Epithelial cell of esophagus (primary cell): ENCODE results near the gene TPCN2.

- RRBS: no CpG with 5 or more reads among the region's 10 CpGs
Observed at GRCh38 chr11:68259109-68259607, 12.6 kb downstream of the C11orf24 start.

- RRBS: 25% methylated on average over 2 of the region's 12 CpGs
Observed at GRCh38 chr11:68321234-68321725, 8.9 kb downstream of the LRP5 start.

GRCh38 chr11:68321726-68322121, 9.3 kb downstream of the LRP5 start:
- RRBS: no CpG with 5 or more reads among the region's 7 CpGs

DNA sequence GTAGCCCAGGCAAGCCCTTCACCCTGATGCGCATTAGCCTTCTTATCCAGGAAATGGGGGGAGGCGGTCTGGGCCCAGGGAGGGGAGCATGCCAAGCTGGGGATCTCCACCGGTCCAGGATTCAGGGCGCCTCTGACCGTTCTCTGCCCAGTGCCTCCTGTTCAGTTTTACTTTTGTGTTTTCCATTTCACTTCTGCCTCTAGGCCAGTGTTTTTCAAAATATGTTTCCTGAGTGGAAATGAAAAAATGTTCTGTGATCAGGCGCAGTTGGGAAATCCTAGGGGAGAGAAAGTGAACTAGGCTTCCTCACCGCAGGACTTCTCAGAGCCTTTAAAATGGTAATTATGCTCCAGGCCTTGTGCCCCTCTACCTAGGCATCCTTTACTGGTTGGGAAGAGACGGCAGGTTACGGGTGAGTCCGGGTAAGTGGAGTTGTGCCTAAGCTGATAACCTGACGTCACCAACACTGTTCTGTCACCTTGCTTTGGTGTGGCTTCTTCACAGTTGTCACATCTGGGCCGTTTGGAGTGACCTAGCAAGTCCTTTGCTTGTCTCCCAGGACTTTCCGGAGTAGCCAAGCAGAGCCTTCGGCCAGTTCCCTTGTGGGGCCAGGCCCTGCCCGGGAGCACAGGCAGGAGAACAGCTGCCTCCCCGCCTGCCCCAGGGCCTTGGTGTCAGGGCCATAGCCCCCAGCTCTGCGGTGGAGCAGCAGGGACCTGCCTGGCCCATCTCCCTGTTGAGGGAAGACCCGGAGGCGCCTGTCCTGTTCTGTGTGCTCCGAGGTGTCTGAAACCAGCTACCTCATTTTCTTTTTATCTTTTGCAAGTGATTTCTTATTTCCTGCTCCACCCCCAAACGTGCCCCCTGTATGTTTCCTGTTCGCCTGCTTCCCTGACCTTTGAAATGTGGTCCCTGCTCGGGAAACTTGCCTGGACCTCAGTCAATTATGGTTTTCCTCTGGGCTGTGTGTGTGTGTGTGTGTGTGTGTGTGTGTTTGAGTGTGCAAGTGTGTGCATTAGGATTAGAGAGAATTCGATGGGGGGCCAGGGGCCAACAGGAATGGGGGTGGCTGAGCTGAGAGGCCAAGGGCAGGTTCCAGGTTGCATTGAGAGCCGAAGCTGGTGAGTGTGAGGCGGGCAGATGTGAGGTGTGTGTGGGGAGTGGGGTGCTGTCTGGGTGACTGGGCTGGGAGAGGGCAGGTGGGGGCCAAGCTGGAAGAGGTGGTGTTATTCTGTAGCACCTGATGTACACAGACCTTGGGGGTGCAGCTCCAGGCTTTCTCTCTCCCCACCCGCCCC, 18.8 kb downstream of the LRP5 start:
- RRBS: 40% methylated on average over 3 of the region's 27 CpGs

GRCh38 chr11:68345944-68346496, 33.6 kb downstream of the LRP5 start:
- RRBS: no CpG with 5 or more reads among the region's 10 CpGs

- RRBS: 97% methylated on average over 3 of the region's 21 CpGs
Observed at GRCh38 chr11:68403356-68403827, 57.2 kb upstream of the PPP6R3 start.

GRCh38 chr11:68406190-68406881, 54.2 kb upstream of the PPP6R3 start:
- RRBS: no CpG with 5 or more reads among the region's 25 CpGs

DNA sequence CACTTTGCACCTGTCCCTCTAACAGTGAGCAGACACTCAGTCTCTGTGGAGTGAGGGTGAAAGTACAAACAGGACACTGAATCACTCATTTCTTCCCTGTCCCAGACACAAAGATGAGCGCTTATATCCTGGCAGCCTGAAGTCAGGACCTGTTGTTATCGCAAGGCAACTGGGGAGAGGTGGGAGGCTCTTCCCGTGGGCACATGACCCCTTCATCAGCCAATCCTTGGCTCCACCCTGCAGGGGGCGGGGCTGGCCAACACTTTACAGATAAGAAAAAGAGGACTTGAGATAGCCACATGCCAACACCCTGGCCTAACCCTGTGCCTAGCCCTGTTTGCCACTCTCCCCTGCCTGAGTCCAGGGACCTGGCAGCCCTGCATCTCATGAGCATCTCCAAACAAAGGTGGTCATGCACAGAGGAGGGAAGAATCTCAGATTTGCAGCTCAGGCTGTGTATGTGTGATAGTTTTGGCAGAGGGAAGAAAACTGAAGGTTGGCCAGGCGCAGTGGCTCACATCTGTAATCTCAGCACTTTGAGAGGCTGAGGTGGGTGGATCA, 29.6 kb upstream of the TESMIN start:
- RRBS: no CpG with 5 or more reads among the region's 5 CpGs

DNA sequence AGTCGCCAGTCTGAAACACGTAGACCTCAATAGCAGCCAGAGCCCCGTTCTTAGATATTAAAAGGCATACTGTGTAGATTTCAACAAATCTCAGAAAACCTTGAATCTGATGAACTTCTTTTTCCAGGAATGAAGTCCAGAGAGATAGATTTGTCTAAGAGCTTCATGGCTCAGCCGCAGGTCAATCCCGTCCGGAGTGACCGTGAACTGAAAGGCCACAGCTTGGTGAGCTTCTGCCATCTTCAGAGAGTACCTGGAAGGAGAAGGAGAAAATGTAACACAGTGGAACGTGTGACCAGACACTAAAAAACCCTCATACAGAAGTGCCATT, 26.5 kb downstream of the CPT1A start:
- RRBS: no CpG with 5 or more reads among the region's 8 CpGs

DNA sequence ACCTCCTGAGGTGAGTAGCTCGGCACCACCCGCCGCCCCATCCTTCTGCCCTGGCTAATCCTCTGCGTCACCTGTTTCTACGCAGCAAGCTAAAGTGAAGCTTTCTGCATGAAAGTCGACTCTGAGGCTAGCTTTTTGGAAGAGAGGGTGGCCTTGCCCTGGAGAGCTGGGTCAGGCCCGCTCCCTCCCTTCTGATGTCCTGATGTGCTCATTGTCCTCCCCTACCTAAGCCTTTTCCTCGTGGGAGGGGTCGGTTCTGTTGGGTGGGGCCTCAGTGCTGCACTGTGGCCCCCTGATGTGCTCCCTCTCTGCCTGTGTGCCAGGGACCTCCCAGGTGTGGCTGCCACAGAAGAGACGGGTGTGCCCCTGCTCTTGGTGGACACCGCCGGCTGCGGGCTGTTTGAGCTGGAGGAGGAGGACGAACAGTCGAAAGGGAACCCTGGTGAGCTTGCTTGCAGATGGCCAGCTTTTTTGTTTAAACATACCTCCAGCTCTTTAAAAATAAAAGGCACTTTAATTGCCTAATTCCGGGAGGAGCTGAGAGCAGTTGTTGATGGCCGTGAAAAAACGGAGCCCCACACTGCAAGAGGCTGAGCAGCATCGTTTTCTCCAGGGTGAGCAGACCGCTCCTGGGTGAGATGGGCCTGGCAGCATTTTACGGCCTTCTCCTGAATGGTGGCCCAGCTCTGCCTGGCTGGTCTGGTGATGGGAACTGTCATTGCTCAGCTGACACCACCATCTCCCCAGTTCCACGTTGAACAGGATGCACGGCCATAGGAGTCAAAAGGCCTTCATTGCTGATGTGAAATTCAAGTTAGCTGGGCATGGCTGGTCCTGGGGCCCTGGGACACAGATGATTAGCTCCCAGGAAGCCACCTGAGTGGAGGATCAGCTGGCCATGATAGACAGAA, 30.0 kb downstream of the IGHMBP2 start:
- RRBS: no CpG with 5 or more reads among the region's 23 CpGs

DNA sequence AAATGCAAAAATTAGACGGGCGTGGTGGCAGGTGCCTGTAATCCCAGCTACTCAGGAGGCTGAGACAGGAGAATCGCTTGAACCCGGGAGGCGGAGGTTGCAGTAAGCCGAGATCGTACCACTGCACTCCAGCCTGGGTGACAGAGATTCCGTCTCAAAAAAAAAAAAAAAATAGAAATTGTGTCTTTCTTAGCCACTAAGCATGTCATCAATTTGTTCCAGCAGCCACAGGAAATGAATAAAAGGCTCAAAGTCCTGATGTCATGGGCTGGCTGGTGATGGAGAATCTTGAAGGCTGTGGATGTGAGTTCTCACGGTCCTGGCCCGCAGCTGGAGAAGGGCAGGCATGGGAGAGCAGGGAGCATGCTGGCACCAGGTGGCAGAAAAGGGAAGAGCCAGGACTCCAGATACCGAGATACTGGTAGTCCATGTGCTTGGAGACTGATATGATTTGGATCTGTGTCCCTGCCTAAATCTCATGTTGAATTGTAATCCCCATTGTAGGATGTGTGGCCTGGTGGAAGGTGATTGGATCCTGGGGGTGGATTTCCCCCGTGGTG, 18.3 kb downstream of the MRGPRD start:
- RRBS: no CpG with 5 or more reads among the region's 12 CpGs

DNA sequence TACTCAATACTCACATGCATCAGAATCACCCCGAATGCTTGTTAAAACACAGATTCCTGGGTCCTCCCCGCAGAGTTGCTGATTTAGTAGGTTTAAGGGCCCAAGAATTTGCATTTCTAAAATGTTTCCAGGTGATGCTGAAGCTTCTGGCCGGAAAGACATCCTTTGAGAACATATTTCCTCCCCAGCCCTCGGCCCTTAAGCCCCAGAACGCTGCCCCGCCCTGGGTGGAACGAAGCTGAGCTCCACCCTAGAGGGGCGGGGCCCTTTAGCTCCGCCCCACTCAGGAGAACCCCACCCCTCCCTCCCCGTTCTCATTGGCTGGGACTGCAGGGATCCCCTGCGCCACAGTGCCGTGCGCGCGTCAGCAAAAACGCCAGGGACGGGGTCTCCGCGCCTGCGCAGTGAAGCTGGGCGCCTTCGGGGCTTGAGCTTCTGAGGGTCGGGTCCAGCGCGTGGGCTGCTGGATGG, at the start of gene TPCN2:
TSS of gene TPCN2 (plus strand) at position 402 of the 471 bp plus-strand sequence.
- RRBS: no CpG with 5 or more reads among the region's 25 CpGs

- RRBS: 64% methylated on average over 1 of the region's 23 CpGs
Observed at GRCh38 chr11:69052375-69053217, 3.9 kb downstream of the TPCN2 start.

GRCh38 chr11:69099887-69100406, 51.2 kb downstream of the TPCN2 start:
- RRBS: 78% methylated on average over 1 of the region's 12 CpGs

DNA sequence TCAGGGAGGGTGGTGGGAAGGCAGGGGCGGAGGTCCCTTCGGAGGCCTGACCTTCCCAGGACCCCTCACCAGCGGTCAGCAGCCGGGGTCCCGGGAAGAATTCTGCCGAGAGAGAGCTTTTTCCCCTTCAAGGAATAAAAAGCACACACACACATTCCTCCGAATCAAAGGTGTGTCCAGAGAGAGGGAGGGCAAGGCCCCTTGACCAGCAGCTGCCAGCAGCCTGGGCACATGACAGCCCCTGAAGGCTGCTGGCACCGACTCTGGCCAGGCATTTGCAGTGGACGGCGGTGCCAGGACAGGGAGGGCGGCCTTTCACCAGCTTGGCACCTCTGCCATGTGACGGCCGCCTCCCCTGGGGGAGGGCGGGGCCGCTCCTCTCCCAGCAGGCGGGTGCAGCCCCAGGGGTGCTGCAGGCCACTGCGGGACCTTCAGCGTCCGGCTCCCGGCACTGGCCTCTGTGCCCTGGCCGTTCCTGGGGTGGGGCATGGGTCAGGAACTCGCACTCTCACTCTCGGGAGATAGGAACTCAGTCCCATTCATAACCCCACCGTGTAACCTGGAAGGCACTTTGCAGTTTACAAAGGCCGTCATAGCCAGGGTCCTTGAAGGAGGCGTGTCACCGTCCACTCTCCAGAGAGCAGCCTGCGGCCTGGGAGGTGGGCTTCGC, 40.1 kb upstream of the SMIM38 start:
- RRBS: no CpG with 5 or more reads among the region's 29 CpGs

DNA sequence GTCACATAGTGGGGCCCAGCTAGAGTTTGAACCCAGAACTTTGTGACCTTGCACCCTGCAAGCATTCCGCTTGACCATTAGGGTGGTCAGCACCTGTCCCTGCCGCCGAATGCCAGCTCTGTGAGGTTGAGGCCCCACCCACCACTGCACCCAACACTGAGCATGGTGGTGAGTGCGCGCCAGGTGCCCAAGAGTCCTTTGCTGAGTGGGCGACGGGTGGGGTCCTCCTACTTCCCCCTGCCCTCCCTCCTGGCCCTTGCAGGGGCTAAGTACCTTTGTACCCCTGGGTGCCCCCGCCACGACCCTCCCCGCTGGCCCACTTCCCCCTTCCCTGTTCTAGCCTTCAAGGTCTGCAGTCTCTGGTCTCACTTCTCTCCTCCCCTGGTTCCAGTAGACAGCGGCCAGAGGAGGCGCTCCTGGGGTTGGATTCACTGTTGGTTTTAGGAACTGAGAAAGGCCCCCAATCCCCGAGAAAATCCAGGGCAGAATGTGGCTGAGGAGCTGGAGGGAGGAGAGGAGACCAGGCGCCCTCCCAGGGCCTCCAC, 32.2 kb upstream of the SMIM38 start:
- RRBS: no CpG with 5 or more reads among the region's 14 CpGs

DNA sequence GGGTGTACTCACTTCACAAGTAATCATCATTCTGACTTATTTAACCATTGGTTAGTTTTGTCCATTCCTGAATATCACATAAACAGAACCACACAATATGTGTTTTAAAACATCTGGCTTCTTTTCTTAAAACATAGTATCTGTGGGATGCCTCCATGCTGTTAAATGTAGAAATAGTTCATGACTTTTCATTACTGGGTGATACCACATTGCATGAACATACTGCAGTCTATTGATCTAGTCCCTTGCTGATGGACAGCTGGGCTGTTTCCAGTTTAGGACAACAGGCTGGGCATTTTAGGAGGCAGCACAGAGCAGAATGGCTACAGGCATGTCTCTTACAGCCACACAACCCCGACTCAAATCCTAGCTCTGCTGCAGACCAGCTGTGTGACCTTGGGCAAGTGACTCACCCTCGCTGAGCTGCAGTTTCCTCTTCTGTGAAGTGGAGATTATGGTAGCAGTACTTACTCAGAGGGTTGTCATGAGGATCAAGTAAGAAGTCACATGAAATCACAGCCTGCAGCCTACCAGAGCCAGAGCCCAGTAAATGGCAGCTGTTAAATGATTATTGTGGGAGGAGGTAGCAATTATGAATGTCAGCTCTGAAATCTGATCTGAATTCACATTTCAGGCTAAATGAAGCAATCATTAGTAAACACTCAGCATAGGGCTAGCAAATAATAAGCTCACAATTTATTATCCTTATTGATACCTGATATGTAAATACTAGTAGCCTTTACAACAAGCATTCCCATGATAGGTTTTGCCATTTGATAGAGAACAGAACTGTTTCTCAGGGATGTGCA, 58.7 kb downstream of the MYEOV start:
- RRBS: no CpG with 5 or more reads among the region's 2 CpGs

DNA sequence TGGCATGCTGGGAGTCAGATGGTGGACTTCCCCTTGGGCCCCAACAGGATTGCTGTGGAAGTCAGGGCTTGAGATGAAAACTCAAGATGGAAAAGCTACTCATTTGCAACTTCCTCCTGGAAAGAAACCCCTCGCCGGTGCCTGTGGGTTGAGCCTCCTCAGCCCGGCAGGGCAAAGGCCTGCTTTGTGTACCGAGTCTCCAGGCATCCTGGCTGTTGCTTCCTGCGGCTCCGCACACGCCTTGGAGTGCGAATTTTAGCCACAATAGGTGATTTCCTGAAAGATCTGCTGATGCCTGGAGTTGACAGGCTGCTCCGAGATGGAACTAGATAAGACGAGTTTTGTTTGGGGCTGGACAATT, 156.5 kb downstream of the MYEOV start:
- RRBS: no CpG with 5 or more reads among the region's 10 CpGs

DNA sequence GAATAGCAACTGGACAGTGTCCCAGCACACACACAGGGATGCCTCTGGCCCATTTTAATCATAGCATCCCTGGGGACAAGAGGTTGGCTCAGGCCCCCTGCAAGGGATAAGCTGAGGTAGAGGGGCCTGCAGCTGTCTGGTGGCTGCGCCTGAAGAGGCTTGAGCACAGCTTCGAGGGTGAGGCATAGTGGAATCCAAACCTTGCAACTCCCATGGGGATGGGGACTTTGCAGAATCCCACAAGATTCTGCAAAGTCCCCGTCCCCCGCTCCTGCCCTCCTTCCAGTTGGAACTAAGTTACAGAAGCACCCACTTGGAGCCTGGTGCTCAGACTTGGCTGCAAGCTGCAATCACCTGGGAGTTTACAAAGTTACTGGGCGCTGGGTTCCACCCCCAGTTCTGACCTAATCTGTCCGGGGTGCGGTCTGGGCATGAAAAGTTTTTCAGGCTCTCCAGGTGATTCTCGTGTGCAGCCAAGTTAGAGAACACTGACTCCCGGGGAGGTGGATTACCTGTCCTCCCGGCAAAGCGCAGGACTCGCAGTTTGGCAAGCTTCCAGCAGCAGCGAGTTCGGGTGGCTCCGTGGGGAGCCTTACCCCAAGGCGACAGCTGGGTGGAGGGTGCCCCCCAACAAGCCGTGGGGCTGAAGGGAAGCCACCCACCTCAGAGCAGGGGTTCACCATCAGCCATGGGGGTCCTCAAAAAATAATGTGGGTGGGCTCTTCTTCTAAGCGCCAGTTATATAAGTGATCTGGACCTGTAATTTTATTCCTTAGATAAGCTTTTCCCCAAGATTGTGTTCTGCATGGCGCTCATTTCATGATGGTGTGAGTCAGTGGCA, 171.6 kb downstream of the MYEOV start:
- RRBS: 10% methylated on average over 4 of the region's 19 CpGs

DNA sequence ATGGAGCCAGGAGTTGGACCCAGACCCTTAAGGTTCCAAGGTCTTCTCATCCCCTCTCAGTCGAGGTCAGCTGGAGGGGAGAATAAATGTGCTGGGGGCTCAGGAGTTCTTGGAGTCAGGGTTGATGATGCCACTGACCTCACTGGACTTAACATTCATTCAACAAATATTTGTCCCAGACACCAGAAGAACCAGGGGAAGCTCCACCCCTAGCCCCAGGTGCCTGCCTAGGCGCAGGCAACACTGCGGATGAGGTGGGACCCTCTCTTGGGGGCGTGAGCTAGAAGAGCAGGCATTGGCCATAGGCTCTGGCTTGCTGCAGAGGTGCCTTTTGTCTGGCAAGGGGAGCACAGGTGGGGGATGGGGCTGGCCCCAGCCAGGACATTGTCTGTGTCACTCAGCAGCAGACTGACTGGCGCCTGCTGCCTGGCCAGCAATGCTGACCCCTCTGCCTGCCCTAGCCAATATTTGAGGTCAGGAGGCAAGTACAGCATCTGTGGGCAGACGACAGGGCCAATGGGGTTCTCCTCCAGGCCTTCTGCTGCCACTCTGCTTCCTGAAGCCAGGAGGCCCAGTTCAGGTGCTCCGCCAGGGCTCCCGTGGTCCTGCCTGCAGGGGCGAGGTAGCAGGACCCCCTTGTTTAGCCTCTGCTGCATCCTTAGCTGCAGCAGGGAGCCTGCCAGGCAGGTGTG, 155.6 kb upstream of the CCND1 start:
- RRBS: no CpG with 5 or more reads among the region's 9 CpGs